Subcutaneous preadipocyte (primary cell): ENCODE measurements around a stretch of chr14.

DNA sequence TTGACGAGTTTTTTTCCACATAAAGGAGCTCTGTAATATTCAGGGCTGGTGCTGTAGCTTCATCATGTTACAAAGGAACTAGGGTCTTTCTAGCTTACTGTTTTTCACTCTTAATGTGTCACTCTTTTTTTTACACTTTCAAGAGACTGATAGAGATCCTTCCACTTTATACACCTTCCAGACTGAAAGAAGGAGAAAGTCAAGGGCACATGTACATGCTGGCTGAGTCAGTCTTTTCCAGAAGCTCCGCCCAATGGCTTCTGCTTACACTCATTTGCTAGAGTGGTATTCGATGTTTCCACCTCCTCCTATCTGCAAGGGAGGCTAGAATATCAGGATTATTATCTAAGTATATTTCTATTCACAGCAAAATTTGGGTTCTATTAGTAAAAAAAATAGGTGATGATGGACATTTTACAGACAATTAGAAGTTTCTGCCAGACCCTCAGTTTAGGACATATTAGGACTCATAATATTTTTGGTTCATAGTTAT lies 325.8 kb upstream of the OR4E1 start:
- CAGE, long polyA plus RNA: no peak

GRCh38 chr14:22052371-22052570 lies 378.7 kb upstream of the OR4E1 start:
- CAGE, long polyA plus RNA: no peak

GRCh38 chr14:22178126-22178788 lies 410.8 kb downstream of the DAD1 start:
- CAGE, long polyA plus RNA: no peak

DNA sequence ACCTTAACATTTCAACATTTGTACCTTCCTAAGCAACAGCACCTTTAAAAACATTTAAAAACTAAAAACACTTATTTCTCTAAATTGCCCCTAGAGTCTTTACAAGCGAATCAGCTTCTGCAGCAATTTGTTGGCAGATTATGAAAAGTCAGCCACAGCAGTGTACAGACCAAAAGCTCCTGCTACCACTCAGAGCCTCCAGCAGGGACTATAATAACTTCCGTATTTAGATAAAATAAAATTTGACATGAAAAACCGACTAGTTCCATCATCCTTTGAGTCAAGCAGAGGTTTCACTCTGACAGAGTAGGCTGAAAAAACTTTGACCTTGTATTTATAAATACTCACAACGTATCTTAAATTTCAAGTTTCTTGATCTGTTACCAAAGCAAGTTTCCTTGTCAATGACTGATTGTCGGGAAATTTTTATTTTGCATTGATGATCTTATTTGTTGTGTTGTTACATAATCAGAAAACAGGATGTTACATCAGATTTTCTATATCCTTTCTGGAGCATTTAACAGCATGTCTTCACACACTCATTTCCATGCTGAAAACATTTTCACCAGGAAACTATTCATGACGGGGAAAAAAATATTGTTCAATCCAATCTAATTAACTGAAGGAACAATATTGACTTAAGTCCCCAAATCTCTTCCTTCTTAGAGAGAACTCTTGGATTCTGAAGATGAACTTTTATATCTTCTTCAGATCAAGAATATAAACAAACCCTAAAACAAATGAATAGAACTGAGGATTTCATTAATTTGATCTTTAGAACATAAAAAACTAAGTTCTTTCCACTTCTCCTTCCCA lies 283.3 kb downstream of the DAD1 start:
- CAGE, long polyA plus RNA: no peak

- CAGE, long polyA plus RNA: no peak
Measured at GRCh38 chr14:22427617-22428132, 161.3 kb downstream of the DAD1 start.

- CAGE, long polyA plus RNA: no peak
Measured at GRCh38 chr14:22448293-22449309, 140.4 kb downstream of the DAD1 start.

DNA sequence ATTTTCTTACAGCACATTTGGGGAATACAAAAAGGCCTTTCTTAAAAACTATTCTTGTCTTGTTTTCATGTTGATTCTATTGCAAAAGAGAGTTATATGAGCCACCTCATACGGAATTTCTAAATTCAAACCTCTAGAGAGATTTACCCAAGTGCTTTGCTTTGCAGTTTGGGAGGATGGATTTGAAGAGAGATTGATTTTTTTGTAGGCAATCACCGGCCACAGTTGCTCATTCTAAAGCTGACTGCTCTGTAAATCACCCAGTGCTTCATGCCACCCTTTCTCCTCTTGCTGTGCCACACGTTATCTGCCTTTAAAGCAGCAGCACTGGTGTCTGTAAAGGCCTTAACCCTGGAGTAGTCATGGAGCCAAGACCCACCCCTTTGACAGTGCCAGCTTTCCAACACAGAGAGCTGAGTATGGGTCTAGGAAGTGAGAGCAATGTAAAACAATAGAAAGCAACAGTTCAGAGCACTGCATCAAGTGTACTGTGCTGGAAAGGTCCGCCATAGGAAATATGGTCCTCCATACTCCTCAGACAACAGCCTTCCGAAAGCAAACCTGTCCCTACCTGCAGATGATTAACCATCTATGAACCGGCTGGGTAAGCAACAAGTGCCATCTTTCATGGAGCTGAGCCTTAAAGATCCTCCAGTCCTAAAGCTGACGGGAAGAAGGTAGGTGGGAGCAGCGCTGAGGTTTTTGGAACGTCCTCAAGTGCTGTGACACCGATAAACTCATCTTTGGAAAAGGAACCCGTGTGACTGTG lies 139.5 kb downstream of the DAD1 start:
- CAGE, long polyA plus RNA: no peak

- CAGE, long polyA plus RNA: no peak
Measured at GRCh38 chr14:22481556-22482530, 107.2 kb downstream of the DAD1 start.

- CAGE, long polyA plus RNA: no peak
Measured at GRCh38 chr14:22498782-22499209, 90.2 kb downstream of the DAD1 start.

DNA sequence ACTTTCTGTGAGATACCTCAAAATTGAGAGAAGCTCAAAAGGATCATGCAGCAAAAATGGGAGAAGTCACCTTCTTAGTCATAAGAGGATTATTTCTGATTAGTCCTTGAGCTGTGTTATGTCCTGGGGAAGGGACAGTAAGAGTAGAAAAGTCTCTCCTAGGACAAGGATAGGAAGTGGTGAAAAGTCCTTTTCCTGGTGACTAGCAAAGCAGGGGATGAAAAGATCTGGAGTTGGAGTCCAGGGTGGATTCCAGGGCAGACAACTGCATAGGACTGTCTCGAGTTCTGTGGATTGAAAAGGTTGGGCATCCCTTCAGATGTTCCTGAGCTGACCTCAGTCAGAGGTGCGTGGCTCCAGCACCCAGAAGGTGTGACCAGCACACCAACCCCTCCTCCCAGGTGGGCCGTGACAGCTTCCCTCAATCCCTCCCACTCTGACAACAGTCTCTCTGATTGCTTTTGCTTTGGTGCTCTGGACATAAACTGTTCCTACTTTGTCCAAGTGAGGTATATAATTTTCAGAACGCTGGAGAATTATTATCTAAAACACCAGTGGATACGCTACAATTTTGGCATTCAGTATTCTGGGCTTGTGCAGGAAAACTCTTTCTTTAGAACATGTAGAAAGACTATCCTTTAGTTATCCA lies 88.1 kb downstream of the DAD1 start:
- CAGE, long polyA plus RNA: no peak

- CAGE, long polyA plus RNA: no peak
Measured at GRCh38 chr14:22512194-22512929, 76.7 kb downstream of the DAD1 start.

- CAGE, long polyA plus RNA: no peak
Measured at GRCh38 chr14:22521451-22522460, 67.3 kb downstream of the DAD1 start.

DNA sequence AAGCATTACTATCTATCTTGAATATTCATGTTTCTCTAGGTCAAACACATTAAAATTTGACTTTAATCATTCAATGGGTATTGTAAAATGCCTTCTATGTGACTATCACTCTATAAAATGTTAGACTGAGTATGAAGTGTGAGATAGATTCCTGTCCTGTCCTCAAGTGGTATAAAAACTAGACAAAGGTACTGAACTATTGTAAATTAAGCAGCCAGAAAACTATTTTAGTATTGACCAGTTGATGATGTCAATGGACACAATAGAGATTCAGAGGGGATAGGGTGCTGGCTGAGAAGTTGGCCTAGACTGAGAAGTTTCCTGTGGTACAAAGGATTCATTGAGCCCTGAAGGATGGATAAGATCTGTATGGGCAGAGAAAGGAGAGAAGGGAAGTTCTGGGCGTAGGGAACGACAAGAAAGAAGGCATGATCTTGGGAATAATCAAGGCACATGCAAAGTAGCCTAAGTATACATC lies 44.7 kb downstream of the DAD1 start:
- CAGE, long polyA plus RNA: no peak

DNA sequence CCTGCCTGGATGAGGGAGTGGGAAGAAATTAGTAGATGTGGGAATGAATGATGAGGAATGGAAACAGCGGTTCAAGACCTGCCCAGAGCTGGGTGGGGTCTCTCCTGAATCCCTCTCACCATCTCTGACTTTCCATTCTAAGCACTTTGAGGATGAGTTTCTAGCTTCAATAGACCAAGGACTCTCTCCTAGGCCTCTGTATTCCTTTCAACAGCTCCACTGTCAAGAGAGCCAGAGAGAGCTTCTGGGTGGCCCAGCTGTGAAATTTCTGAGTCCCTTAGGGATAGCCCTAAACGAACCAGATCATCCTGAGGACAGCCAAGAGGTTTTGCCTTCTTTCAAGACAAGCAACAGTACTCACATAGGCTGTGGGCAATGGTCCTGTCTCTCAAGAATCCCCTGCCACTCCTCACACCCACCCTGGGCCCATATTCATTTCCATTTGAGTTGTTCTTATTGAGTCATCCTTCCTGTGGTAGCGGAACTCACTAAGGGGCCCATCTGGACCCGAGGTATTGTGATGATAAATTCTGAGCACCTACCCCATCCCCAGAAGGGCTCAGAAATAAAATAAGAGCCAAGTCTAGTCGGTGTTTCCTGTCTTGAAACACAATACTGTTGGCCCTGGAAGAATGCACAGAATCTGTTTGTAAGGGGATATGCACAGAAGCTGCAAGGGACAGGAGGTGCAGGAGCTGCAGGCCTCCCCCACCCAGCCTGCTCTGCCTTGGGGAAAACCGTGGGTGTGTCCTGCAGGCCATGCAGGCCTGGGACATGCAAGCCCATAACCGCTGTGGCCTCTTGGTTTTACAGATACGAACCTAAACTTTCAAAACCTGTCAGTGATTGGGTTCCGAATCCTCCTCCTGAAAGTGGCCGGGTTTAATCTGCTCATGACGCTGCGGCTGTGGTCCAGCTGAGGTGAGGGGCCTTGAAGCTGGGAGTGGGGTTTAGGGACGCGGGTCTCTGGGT lies 39.0 kb downstream of the DAD1 start:
- CAGE, long polyA plus RNA: no peak

GRCh38 chr14:22555449-22556134 lies 33.4 kb downstream of the DAD1 start:
- CAGE, long polyA plus RNA: no peak

GRCh38 chr14:22556900-22557713 lies 31.9 kb downstream of the DAD1 start:
- CAGE, long polyA plus RNA: no peak

GRCh38 chr14:22794507-22795041 lies 20.7 kb downstream of the SLC7A7 start:
- CAGE, long polyA plus RNA: no peak

GRCh38 chr14:22821673-22821935 lies 6.4 kb upstream of the SLC7A7 start:
- CAGE, long polyA plus RNA: no peak

- CAGE, long polyA plus RNA: no peak
Measured at GRCh38 chr14:22840995-22841360, 4.6 kb downstream of the MMP14 start.

- CAGE, long polyA plus RNA: no peak
Measured at GRCh38 chr14:22844552-22844783, 8.1 kb downstream of the MMP14 start.